Monocyte (primary cell): Measurements from ENCODE around the gene FBRSL1.

DNA sequence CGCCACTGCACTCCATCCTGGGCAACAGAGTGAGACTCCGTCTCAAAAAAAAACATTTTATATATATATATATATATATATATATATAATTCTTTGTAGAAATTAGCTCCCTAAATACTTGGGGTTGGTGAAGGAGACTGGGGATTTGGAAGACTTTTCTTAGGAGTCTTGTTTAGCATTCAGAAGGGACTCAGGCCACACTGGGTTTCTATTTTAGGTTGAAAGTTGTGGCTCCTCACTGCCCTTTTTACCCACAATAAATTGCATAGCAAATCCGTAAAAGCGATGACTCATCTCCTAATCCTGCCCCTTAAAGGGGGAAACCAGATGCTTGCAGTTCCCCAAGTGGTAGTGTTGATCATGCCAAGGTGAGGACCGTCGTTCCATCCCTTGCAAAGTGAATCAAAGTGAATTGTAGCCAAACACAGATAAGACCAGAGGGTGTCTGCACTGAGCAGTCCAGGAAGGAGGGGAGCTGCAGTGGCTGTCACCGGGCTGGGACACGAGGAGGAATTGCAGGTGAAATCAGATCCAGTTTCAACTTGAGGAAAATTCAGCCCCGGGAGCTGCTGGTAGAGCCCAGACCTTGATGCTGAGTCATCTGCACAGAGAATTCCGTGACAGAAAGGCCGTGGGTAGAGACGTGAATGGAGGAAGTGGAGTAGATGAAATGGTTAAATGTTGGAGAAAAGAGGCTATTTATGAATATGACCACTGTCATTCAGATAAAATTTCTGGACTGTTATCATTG lies 44.3 kb upstream of the MMP17 start:
- PRO-cap, 2 experiments = no peak in any of the 2 experiments

DNA sequence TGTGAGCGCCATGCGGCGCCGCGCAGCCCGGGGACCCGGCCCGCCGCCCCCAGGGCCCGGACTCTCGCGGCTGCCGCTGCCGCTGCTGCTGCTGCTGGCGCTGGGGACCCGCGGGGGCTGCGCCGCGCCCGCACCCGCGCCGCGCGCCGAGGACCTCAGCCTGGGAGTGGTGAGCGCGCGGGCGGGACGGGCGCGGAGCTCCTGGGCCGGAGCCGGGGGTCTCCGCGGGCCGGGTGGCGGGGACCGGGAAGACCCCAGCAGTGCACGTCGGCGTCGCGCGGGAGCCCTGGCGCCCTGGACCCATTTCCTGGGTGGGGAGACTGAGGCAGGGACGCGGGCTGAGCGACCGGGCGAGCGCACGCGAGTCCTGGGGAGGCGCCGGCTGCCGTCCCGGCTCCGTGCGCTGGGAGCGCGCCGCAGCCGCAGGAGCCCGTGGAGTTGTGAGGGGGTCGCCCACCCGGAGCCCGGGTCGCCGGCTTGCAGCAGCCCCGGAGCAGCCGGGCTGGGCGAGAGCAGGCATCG lies 353 bp downstream of the MMP17 start:
- PRO-cap, 2 experiments = no peak in any of the 2 experiments

DNA sequence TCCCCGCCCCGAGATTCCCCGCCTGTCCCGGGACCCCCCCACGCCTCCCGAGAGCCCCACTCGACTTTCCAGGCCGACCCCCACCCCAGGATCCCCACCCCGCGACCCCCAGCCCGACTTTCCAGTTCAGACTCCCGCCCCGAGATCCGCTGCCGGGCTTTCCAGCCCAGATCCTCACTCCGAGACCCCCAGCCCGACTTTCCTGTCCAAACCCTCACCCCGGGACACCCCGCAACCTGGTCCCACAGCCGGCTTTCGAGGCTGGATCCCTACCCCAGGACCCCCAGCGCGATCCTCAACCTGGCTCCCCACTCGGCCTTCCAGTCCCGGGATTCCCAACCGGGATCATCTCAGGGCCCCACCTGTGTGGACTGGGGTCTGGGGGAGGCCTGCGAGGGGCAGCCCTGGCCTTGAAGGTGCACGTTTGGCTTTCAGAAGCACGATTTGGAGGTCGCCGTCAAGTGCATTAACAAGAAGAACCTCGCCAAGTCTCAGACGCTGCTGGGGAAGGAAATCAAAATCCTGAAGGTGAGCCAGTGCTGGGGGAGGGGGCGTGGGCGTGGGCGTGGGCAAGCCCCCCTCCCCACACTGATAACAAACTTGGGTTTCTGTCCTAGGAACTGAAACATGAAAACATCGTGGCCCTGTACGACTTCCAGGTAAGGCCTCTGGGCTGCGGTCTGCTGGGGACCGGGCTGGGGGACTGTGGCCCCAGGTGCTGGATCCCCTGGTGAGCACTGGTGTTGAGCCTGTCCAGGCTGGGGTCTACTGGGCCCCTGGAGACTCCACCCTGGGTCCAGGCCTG lies 946 bp downstream of the ULK1 start:
- PRO-cap, 2 experiments = peak in 1 of 2 experiments; most common plus-strand start position 532 of the sequence (in 1); most common minus-strand start position 198 of the sequence (in 1)

DNA sequence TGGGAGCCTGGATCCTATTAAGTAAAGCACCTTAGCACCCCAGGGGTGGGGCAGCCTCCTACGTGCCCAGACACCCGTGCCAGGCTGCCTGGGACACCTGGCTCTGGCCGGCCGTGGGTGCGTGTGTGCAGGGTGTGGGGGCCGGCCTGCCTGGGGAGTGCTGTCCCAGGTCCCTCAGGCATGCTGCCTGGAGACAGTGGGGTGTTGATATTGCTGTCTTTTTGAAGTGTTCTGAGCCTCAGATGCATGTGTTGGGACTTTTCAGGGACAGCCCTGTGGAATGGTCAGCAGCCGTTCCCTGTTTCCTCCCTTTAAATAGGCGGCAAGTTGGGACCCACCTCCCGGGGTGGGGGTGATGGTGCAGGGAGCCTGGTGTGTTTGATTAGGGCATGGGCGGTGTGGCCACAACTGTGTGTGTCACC lies 7.9 kb downstream of the ULK1 start:
- PRO-cap, 2 experiments = peak in 1 of 2 experiments; most common plus-strand start position 122 of the sequence (in 1)

GRCh38 chr12:131904130-131904868 lies 9.9 kb downstream of the ULK1 start:
- PRO-cap, 2 experiments = peak in 1 of 2 experiments; most common plus-strand start chr12:131904489 (in 1)

DNA sequence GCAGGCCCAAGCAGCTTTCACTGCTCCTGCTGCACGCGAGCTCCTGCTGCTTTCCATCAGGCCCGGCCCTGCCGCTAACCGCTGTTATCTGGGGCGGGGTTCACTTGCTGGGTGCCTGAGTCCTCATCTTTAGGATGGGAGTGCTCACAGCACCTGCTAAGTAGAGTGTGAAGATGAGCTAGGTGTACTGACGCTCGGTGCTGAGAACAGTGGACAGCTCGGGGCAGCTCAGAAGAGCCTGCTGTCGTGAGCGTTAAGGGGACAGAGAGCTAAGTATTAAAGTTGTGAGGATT lies 1.1 kb downstream of the PUS1 start:
- PRO-cap, 2 experiments = no peak in any of the 2 experiments

- PRO-cap, 2 experiments = no peak in any of the 2 experiments
These were observed 34.7 kb downstream of the NOC4L start for GRCh38 chr12:132178713-132179545.

GRCh38 chr12:132451150-132451646 lies 38.8 kb upstream of the FBRSL1 start:
- PRO-cap, 2 experiments = no peak in any of the 2 experiments

GRCh38 chr12:132470828-132471447 lies 19.0 kb upstream of the FBRSL1 start:
- PRO-cap, 2 experiments = peak in 1 of 2 experiments; most common plus-strand start chr12:132471315 (in 1); most common minus-strand start chr12:132471166 (in 1)

GRCh38 chr12:132476844-132477514 lies 13.0 kb upstream of the FBRSL1 start:
- PRO-cap, 2 experiments = peak in 2 of 2 experiments; most common minus-strand start chr12:132477320 (in 2)

DNA sequence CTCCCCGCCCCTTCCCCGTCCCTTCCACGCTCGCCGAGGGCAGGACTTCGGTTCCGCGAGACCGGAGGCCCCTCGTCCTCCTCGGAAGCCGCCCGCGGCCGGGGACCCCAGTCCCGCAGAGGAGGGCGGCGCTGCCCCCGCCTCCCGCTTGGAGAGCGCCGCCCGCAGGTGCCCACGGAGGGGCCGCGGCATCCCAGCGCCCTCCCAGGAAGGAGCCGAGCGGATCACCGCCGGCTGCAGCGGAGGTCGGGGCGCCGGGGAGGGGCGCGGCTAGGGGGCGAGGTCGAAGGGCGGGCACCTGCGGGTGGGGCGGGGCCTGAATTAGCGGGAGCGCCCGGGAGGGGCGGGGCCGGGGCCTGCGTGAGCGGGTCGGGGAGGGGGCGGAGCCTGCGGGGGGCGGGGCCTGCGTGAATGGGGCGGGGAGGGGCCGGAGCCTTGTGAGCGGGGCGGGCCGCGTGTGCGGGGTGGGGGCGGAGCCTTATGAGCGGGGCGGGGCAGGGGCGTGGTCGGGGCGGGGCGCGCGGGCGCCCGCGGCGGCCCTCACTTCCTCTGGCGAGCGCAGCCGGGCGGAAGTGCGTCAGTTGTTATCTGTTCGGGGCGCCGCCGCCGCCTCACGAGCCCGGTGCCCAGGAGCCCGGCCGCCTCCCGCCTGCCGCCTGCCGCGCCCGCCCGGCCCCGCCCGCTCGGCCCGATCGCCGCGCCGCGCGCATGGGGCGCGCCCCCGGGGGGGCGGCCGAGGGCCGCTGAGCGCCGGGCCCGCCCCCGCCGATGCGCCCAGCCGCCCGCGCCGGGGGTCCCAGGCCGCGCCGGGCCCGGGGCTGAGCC lies at the start of gene FBRSL1:
Gene FBRSL1, plus strand, starts transcription at position 577 of the 825 bp plus-strand sequence.
- PRO-cap, 2 experiments = peak in 2 of 2 experiments; most common plus-strand start position 580 of the sequence (in 2); most common minus-strand start position 229 of the sequence (in 2)

DNA sequence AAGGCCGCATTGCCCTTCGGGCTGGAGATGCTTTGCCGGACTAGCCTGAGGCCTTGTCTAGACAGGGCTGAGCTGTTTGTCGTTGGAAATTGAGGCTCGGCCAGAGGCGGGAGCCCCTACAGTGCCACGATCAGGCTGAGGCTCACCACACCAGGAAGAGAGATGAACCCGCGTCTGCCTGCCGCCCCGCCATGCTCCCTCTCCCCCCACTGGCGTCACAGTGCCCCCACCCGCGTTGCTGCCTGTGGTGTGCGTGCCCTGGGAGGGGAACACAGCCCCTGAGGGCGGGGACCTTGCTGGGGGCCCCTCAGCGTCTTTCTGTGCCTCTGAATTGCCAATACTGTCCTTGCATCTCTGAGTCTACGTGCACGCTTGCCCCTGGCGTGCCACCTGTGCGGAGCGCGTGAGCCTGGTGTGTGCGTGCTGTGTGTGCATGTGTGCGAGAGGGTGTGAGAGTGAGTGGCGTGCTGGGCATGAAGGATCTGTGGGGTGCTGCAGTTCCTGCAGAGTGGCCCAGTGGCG lies 20.6 kb downstream of the FBRSL1 start:
- PRO-cap, 2 experiments = no peak in any of the 2 experiments

- PRO-cap, 2 experiments = no peak in any of the 2 experiments
These were observed 57.9 kb downstream of the LRCOL1 start for GRCh38 chr12:132552094-132553173.

DNA sequence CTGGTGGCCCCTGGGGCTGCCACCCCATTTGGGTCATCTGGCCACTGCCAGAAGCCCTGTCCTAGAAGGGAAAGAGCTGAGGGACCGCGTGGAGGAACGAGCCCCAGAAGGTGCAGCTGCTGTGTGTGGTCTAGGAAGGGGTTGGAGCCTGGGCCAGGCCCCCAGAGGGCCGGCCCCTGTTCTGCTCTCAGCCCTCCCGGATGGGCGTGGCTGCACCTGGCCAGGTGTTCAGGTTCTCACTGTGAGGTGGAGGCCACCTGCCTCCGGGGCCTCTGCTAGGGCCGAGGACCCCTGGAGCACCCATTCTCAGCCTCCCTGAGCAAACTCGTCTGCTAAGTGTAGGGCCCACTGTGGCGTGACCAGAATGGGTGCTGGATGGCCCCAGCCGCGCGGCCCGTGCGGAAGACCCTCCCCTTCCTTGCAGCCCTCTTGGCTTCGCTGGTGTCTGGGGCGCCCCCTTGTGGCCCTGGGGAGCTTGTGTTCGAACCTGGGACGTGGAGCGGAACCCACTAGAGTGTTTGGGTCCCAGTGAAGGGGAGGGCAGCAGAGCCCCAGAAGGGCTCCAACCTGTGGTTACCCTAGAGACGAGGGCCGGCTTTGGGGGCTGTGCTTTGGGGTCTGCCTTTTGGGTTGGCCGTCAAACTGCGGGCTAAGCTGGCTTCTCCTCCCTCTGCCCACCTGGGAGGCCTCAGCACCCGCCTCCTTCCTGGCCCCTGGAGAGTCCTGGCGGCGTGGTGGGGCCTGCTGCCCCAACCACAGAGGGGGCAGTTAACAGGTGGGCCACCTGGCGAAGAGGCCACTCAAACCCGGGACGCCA lies 49.3 kb downstream of the LRCOL1 start:
- PRO-cap, 2 experiments = no peak in any of the 2 experiments

- PRO-cap, 2 experiments = no peak in any of the 2 experiments
These were observed 29.3 kb downstream of the LRCOL1 start for GRCh38 chr12:132580741-132581883.

- PRO-cap, 2 experiments = no peak in any of the 2 experiments
These were observed 2.1 kb downstream of the LRCOL1 start for GRCh38 chr12:132608141-132608743.

- PRO-cap, 2 experiments = no peak in any of the 2 experiments
These were observed 8.1 kb downstream of the PXMP2 start for GRCh38 chr12:132695202-132696150.

DNA sequence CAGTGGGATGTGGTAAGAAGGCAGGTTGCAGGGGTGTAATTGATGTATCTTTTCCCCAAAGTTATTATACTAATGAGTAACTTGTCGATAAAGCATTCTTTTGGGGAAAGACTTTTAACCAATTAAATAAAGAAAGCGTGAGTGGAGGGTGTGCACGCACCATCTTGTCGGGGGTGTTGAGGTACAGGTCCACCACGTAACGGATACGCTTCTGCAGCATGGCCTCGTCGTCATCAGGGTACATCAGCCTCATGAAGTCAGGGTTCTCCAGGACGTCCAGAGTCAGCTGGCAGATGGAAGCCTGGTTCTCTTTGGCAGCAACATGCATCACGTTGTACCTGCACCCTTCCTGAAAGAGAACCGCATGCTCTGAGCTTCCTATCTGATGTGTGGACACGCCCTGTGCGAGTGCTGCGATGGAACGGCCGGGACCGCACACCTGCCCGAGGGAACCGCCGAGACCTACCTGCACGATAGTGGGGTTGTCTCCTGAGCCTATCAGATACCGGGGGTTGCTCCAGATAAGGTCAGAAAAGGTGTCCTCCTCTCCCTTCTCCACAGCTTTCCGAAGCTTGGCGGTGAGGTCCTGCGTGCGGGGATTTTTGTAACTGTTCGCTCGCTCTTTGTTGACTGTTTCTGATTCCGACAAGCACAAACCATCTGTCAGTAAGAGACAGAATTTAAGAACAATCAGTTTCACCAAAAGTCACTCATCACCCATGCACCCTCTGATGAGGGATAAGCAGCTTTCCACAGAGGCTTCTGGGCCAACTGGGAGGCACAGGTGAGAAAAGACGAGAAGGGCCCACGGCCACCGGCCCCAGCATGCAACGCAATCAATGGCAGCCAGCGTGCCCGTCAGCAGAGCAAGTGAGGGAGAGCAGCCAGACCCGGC lies 13.7 kb downstream of the ANKLE2 start:
- PRO-cap, 2 experiments = no peak in any of the 2 experiments

DNA sequence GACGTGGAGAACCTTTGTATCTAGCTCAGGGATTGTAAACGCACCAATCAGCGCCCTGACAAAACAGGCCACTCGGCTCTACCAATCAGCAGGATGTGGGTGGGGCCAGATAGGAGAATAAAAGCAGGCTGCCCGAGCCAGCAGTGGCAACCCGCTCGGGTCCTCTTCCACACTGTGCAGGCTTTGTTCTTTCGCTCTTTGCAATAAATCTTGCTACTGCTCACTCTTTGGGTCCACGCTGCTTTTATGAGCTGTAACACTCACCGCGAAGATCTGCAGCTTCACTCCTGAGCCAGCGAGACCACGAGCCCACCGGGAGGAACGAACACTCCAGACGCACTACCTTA lies 16.6 kb downstream of the ZNF605 start:
- PRO-cap, 2 experiments = no peak in any of the 2 experiments

DNA sequence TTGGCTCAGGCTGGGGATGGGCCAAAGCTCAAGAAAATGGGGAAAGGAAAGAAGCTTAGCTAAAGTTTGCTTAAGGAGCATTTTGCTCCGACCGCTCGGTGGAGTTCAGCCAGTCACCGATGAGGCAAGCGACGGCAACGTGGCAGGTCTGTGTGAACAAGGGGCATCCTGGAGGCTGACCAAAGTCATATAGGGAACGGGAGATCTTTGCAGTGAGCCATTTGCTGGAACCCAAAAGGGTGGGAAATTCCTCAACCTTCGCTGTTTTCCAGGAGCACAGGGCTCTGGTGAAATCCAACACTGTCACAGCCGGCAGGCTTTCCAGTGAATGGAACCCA lies 792 bp downstream of the ZNF605 start:
- PRO-cap, 2 experiments = no peak in any of the 2 experiments